HT-29 (cell line): ENCODE measurements around a stretch of chr16.

- RAMPAGE, long total RNA = no peak
Measured at GRCh38 chr16:49441356-49441880, 67.8 kb downstream of the C16orf78 start.

DNA sequence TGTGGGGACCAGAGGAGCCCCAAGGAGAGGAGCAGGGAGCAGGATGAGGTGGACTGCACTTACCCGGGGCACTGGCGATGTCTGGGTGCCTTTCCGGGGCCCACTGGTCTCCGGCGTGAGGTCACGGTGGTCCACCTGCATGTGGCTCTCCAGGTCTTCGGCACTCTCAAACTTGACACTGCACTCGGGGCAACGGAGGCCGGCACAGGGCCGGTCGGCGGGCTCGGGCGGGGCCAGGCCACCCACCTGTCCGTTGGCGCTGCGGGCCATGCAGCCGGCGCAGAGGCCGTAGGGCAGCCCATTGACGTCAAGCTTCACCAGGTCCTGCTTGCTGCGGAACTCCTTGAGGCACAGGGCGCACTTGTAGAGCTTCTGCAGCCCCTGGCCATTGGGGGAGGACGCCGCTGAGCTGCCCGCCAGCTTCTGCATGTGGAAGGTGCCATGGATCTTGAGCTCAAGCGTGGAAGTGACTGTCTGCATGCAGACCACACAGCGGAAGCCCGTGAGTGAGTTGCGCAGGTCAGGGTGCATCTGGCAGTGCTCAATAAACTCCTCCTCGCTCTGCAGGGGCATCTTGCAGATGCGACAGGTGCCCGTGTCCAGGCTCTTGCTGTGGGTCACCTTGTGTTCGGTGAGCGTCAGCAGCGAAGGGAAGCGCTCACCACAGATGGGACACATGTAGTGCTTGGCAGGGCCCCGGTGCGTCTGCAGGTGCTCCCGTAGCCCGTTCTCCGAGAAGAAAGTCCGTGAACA, 220.1 kb downstream of the ZNF423 start:
- RAMPAGE, long total RNA = no peak

DNA sequence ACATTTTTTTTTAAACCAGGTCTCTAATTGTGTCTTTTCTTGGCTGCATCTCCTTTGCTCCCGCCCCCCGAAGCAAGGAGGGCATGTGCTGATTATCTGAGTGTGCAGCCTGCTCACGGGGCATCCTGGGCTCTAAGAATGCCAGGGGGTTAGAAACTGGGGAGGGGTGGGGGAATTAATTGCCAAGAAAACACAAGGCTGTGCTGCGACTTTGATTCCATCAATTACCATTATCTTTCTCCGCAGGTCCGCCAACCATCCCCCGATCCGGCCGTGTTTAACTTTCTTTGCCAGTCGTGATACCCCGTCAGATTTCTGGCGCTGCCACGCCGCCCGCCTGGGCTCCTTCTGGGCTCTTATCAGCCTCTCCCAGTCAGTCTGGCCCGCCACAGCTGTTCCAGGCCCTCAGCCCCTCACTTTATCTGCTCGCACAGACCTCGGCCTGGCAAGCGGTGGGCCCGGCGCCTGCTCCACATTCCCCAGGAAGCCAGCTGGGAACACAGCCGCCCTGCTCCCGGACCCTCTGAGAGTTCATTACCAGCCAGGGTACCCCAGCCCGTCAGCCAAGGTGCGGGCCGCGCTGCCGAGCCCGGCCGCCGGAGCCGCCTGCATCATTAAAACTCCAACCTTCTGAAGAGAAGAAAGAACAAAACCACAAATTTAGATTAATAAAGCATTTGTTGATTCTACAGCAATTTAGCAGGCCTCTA, 157.6 kb downstream of the ZNF423 start:
- RAMPAGE, long total RNA = no peak

DNA sequence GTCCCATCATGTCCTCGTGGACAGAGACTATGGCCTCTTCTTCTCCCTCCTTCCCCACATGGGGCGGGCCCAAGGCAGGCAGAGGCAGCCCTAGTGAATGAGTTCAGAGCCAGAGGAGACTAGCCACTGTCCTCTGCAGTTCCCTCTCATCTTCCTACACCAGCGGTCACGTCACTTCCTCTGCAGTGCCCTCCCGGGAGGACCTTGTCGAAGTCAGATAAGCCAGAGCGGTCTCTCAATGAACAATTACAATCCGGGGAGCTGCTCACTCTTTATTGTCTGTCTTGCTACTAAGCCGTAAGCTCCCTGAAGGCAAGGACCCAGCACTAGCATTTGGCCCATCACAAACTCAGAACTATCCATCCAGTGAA, 18.2 kb downstream of the ZNF423 start:
- RAMPAGE, long total RNA = no peak

DNA sequence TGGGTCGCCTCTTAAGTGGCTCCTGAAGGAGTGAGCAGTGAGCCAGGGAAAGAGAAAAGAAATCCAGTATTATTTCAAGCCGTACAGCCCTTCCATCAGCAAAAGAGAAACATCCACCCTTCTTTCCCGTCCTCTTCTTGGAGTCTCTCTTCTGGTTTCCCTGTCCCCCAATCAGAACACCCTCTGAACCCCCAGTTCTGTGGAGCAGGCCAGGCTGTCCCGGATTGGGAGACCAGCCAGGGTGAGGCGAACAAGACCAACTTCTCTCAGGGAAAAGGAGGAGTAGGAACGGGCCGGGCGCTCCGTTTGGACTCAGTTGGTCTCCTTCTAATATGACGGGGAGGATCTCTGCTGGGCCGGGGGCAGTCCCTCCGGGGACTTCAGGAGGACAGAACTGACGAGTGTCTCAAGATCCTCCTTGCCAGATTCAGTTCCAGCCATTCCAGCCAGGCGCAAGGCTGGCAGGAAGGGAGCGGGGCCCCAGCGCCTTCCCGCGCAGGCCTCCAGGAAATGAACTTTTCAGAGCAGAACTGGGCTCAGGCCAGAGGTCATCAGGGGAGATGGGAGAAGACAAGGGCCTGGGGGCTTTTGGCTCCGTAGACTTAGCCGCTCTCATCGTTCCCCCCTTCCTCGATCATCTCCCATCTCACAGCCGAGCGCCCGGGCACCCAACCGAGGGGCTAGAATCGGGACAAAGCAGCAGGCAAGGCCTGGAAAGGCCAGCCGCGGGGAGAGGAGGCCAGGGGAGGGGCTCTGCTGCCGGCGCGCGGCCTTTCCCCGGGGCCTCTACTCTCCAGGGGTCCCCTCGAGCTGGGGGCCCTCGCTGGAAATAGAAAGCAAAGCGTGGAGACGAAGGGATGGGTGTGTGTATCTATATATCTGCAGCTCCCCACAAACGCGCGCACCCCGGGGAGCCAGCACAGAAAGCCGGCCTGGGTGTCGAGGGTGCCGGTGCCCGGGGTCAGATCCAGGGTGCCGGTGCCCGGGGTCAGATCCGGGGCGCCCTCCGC, 1.6 kb downstream of the ZNF423 start:
- RAMPAGE, long total RNA = no peak

DNA sequence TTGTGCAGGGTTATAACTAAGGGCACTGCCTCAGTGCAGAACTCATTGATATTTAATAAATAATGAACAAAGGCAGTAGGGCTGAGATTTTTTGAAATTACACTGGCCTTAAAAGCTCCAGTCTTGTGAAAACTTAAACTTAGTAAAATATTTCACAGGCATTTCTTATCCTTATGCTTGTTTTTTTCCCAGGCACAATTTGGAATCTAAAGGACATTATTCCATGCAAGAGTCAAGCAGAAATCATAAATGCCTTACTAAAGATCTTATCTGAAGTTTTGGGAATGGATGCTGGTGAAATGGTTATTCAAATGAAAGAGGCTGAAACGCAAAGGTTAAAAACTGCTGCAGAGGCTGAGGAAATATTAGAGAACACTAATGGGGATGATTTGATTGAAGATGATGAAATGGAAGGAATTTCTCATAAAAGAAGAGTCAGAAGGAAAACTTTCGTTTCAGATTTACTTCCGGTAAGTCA, 12.8 kb downstream of the HEATR3 start:
- RAMPAGE, long total RNA = no peak

GRCh38 chr16:50246284-50247013, 19.9 kb upstream of the ADCY7 start:
- RAMPAGE, long total RNA = no peak

- RAMPAGE, long total RNA = no peak
Measured at GRCh38 chr16:50309138-50309635, 42.8 kb downstream of the ADCY7 start.

GRCh38 chr16:50313555-50314005, 47.2 kb downstream of the ADCY7 start:
- RAMPAGE, long total RNA = no peak

GRCh38 chr16:50333381-50333864, 35.4 kb downstream of the BRD7 start:
- RAMPAGE, long total RNA = no peak

- RAMPAGE, long total RNA = no peak
Measured at GRCh38 chr16:50360826-50361159, 8.0 kb downstream of the BRD7 start.

GRCh38 chr16:50372857-50373670, 4.3 kb upstream of the BRD7 start:
- RAMPAGE, long total RNA = no peak

DNA sequence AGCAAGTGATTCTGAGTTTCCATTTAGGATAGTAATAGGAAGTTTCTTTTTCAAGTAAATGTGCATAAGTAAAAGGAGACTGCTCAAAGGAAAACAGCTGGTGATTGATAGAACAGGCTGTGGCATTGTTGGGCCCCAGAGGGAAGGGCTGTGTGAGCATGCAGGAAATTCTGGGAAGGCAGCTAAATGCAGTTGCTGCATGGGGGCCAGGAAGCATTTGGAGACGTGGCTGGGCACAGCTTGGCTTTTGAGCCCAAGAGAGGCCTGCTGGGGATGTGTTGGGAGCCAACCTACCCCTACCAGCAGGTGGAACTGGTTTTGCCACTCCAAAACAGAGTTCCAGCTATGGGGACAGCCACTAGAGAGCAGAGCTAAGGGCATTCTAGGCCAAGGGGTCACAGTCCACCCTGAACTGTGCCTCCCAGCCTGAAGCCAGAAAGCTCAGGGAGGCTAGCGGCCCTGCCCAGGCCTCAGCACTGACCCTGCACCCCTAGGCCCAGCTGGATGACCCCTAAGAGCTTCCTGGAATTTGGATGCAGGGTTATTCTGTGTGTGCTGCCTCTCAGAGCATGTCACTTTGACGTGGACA, 12.5 kb downstream of the SNX20 start:
- RAMPAGE, long total RNA = no peak

DNA sequence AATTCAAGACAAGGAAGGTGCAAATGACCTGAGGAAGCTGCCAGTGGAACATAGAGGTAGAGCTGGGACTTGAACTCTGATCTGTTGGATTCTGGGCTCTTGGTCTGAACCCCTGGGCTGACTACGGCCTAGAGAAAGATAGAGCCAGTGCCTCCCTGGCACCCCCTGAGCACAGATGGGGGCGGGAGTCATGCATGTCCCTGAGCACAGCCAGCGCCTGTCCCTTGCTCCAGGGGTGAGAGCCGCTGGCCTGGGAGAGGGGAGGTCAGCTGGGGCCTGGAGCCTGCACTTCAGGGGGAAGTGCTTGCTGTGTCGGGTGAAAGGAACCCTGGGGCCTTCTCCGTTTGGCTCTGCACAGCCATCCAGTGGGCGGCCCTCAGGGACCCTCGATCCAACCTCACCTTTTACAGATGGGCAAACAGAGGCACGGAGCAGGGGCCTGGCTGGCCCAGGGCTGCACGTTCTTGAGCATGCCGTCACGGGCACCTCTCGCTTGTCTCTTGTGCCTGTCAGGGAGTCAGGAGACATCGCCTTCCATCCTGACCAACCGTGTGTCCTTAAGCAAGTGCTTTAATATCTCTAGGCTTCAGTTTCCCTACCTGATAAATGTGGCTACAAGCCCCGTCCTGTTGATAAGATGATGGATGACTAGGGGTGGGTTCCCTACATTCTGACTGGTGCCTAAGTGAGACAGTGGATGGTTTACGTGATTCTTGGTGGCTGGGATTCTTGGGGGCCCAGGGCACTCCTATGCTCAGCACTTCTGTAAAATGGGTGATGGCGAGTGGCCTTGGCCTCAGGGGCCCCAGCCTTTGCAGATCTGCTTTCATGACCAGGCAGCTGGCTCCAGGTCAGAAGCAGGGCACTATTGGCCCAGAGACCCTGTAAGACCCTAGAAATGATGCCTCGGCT, 1.8 kb downstream of the SNX20 start:
- RAMPAGE, long total RNA = no peak

GRCh38 chr16:50696610-50697434, 3.4 kb downstream of the NOD2 start:
- RAMPAGE, long total RNA = no peak

DNA sequence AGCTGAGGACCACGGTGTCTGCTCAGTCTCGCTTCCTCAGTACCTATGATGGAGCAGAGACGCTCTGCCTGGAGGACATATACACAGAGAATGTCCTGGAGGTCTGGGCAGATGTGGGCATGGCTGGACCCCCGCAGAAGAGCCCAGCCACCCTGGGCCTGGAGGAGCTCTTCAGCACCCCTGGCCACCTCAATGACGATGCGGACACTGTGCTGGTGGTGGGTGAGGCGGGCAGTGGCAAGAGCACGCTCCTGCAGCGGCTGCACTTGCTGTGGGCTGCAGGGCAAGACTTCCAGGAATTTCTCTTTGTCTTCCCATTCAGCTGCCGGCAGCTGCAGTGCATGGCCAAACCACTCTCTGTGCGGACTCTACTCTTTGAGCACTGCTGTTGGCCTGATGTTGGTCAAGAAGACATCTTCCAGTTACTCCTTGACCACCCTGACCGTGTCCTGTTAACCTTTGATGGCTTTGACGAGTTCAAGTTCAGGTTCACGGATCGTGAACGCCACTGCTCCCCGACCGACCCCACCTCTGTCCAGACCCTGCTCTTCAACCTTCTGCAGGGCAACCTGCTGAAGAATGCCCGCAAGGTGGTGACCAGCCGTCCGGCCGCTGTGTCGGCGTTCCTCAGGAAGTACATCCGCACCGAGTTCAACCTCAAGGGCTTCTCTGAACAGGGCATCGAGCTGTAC, 17.3 kb downstream of the NOD2 start:
- RAMPAGE, long total RNA = no peak

DNA sequence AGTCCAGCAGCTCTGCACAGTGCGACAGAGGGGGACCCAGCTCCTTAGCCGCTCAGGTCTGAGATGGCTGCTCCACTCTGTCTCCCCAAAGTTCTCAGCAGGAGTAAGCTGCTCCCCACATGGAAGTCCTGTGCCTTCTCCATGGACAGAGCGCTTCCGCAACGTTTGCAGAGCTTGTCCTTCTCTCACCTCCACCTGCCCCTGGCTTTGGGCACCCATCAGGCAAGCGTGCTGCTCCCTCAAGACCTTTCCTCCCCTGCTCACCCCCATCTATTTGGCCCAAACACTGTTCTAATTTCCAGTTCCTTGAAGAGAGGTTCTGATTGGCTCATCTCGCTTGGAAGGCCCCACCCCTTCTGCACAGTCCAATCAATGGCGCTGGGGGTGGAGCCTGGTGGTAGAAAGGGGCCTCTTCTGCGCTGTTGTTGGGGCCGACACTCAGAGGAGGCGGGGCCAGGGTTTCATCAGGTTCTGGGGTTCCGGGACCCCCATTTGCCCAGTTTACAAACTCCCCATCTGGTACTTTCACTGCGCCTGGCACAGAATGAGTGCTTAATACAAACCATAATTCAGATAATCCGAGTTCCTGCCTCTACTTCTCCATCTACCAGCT, 137.2 kb downstream of the CYLD start:
- RAMPAGE, long total RNA = no peak

- RAMPAGE, long total RNA = no peak
Measured at GRCh38 chr16:51056298-51056807, 94.7 kb downstream of the SALL1 start.

GRCh38 chr16:51404164-51404731, 253.2 kb upstream of the SALL1 start:
- RAMPAGE, long total RNA = no peak

GRCh38 chr16:51524817-51525386, 373.8 kb upstream of the SALL1 start:
- RAMPAGE, long total RNA = no peak